Testis (tissue), 5 donors: ENCODE data around the genes LTO1 and ANO1.

GRCh38 chr11:69061416-69061680 is 12.6 kb downstream of the TPCN2 start:
- PRO-cap, 3 experiments: no peak in any of the 3 experiments
- RAMPAGE, long total RNA, 2 experiments: no peak in any of the 2 experiments
- RRBS: no CpG with 5 or more reads among the region's 8 CpGs

DNA sequence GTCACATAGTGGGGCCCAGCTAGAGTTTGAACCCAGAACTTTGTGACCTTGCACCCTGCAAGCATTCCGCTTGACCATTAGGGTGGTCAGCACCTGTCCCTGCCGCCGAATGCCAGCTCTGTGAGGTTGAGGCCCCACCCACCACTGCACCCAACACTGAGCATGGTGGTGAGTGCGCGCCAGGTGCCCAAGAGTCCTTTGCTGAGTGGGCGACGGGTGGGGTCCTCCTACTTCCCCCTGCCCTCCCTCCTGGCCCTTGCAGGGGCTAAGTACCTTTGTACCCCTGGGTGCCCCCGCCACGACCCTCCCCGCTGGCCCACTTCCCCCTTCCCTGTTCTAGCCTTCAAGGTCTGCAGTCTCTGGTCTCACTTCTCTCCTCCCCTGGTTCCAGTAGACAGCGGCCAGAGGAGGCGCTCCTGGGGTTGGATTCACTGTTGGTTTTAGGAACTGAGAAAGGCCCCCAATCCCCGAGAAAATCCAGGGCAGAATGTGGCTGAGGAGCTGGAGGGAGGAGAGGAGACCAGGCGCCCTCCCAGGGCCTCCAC is 32.2 kb upstream of the SMIM38 start:
- PRO-cap, 3 experiments: no peak in any of the 3 experiments
- RAMPAGE, long total RNA, 2 experiments: no peak in any of the 2 experiments
- RRBS: no CpG with 5 or more reads among the region's 14 CpGs

- PRO-cap, 3 experiments: no peak in any of the 3 experiments
- RAMPAGE, long total RNA, 2 experiments: no peak in any of the 2 experiments
- RRBS: 23% methylated on average over 2 of the region's 12 CpGs
These were observed 59.9 kb upstream of the MYEOV start for GRCh38 chr11:69234032-69234382.

- PRO-cap, 3 experiments: no peak in any of the 3 experiments
- RAMPAGE, long total RNA, 2 experiments: no peak in any of the 2 experiments
- RRBS: 95% methylated on average over 9 of the region's 34 CpGs
These were observed 1.5 kb downstream of the MYEOV start for GRCh38 chr11:69295144-69296067.

- PRO-cap, 3 experiments: no peak in any of the 3 experiments
- RAMPAGE, long total RNA, 2 experiments: no peak in any of the 2 experiments
- RRBS: no CpG with 5 or more reads among the region's 20 CpGs
These were observed 3.3 kb downstream of the MYEOV start for GRCh38 chr11:69297028-69297924.

GRCh38 chr11:69396071-69396550 is 102.2 kb downstream of the MYEOV start:
- PRO-cap, 3 experiments: no peak in any of the 3 experiments
- RAMPAGE, long total RNA, 2 experiments: no peak in any of the 2 experiments
- RRBS: no CpG with 5 or more reads among the region's 8 CpGs

DNA sequence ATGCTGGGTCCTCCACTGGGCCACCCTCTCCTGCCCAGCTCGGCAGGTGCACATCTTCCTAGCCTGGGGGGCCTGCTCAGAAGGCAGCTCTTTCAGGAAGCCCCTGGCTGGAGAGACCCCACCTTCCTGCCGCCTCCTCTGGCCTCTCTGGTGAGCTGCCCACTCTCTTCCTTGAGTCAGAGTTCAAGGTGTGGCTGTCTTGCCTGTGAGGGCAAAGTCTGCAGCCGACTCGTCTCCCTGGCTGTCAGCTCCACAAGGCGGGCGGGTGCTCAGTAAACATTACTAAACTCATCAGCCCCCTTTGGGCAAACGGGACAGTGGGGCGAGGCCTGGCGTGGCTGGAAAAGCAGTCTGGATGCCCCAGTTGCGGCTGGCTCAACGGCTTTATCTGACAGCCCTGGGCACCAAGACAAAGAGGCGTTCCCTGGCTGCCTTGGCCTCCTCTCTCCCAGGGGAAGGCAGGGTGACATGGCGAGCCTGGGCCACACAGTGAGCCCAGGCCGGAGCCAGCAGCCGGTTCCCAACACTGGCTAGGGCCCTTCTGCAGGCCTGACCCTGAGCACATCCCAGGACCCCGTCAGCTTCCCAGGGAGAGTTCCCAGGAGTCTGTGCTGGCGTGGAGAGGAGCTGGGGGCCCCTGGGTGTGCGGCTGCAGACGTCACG is 161.1 kb upstream of the CCND1 start:
- PRO-cap, 3 experiments: no peak in any of the 3 experiments
- RAMPAGE, long total RNA, 2 experiments: no peak in any of the 2 experiments
- RRBS: no CpG with 5 or more reads among the region's 20 CpGs

- PRO-cap, 3 experiments: no peak in any of the 3 experiments
- RAMPAGE, long total RNA, 2 experiments: no peak in any of the 2 experiments
- RRBS: no CpG with 5 or more reads among the region's 6 CpGs
These were observed 157.6 kb upstream of the CCND1 start for GRCh38 chr11:69483406-69483765.

DNA sequence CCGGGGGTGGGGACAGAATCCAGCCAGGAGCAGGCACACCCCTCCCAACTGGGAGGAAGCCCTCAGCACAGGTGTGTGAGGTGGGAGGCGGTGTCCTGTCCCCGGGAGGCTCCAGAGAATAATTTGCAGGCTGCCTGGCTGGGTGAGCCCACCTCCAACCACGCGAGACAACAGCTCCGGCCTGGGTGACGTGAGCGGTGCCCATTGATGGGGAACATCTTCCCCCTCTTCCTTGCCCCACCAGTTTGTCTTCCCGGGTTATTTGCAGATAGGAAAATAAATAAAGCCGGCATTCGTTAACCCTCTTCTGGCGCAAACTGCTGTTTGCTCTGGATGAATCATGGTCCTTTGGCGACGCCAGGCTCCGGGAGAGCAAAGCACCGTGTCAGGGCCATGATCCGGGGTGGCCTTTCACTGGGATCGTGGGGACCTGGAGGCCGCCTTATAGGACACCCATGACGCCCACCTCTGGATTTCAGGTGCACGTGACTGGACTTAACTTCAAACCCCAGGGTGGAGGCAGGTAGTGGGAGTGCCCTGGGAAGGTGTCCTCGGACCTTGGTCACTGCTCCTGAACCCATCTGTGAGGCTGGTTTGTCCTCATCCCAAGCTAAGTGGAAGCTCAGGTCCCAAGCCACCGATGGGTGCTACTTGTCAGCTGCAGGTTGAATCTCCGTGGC is 13.9 kb downstream of the CCND1 start:
- PRO-cap, 3 experiments: no peak in any of the 3 experiments
- RAMPAGE, long total RNA, 2 experiments: no peak in any of the 2 experiments
- RRBS: 83% methylated on average over 15 of the region's 24 CpGs

DNA sequence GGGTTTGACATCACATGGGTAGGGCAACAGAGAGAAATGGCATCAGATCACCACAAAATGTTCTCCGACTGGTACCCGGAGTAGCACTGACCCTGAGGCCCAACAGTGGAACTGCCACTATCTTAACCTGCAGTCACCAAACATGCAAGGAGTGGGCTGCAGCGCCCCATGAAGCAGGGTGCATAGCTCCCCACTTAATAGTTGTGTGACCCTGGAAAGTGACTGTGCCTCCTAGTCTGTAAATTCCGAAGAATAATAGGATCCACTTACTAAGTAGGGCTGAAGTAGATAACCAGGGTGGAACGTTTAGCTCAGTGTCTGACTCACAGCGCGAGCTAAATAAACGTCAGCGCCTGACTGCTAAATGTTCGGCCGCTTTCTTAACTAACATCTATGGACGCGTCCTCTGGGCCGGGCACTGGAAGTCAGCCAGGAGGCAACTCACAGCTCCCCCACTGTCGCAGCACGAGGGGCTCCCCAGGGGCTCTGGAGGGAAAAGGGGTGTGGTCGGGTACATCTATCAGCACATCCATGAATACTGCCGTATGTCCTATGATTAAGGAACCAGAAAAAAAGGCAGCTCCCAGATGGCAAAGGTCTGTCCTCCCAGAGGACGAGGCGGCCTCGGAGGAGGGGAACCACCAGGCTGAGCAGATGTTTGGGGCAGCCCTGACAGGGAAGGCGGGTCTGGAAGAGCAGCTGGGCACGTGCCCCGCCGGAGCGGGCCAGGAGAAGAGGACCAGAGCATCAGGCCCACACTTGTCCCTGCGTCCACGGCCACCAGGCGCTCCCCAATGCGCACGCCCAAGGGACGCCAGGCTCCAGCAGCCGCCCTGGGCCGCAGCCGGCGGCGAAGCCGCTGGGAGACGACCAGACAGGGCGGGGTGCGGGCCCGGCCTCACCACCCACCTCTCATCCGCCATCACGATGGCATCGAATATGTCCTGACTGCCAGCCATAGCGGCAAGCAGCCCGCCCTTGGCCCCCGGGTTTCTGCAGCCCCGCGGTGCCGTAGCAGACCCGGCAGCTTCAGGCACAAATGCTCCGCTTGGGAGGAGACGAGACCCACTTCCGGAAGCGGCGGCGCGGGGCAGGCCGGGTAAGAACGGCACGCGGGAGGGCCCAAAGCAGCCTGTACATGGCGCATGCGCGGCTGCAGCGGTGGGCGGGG is at the start of gene LTO1:
Gene LTO1 (minus strand): TSS at position 1,073 of the 1,171 bp plus-strand sequence.
- PRO-cap, 3 experiments: peak in 3 of 3 experiments; most common minus-strand start position 1,031 of the sequence (in 3)
- RAMPAGE, long total RNA, 2 experiments: start-site peak on the minus strand in 2 of 2 experiments, centred at position 1,055 of the sequence, 265 to 275 reads per replicate
- RRBS: 2% methylated on average over 26 of the region's 68 CpGs

GRCh38 chr11:69712089-69712792 is 8.4 kb upstream of the FGF19 start:
- PRO-cap, 3 experiments: no peak in any of the 3 experiments
- RAMPAGE, long total RNA, 2 experiments: no peak in any of the 2 experiments
- RRBS: no CpG with 5 or more reads among the region's 24 CpGs

DNA sequence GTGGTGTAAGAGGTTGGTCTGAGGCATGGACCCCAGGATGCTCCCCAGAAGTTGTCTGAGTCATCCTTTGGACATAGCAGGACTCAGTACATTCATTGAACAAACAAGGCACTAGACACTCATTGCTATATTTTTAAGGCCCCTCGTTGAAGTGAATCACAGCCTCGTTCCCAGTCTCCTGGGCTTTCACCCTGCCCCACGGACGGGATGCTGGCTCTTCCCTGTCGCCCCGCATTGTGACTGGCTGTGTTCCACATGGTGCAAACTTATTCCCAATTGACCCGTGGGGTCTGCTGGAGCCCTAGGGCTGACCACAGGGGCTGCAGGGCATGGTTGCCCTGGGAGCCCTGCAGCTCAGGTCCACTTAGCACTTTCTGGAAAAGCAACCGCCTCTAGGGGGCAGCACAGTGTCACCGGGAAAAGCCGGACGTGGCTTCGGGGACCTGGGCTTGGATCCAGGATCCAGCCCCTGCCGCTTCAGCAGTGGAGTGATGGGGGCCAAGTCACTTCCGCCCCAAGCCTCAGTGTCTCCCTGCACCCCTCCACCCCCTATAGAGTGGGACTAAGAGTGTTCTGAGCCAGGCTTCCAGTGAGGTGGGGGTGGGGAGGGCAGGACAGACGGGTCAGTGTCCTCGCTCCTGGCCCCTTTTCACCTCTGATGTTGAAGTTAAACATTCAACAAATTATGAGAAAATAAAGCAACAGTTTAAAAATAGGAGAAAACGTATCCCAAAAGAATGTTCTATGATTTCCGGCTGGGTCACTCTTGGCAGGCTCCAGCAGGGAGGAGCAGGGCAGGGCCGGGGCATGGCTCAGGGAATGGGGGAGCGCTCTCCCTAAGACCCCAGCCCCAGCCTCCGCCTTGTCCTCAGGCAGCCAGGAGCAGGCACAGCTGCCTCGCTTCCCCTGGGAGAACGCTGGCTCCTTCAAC is 96.3 kb upstream of the FGF3 start:
- PRO-cap, 3 experiments: no peak in any of the 3 experiments
- RAMPAGE, long total RNA, 2 experiments: no peak in any of the 2 experiments
- RRBS: no CpG with 5 or more reads among the region's 23 CpGs

DNA sequence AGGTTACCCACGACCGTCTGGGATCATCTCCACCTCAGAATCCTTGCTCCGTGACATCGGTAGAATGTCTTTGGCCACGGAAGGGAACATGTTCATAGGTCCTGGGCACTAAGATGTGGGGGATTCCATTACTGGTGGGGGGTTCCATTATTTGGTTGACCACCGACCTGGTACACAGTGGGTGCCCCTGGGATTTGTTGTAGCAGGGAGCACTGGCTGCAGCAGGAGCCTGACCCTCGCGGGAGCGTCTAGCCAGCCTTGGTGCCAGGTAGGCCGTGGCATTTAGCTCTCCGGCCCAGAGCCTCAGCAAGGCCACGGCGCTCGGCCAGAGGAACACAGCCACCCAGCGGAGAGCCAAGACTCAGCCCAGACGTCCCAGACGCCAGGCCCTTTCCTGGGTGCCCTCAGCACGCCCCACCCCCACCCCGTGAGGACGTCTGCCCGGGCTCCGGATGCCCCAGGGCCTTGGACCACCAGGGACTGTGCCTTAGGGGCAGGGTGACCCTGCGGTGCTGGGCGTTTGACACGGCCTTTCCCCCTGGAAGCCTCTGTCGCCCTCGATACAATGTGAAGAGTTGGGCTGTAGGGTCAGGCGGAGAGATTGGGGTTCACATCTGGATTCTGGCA is 99.0 kb upstream of the FGF3 start:
- PRO-cap, 3 experiments: no peak in any of the 3 experiments
- RAMPAGE, long total RNA, 2 experiments: no peak in any of the 2 experiments
- RRBS: no CpG with 5 or more reads among the region's 28 CpGs

DNA sequence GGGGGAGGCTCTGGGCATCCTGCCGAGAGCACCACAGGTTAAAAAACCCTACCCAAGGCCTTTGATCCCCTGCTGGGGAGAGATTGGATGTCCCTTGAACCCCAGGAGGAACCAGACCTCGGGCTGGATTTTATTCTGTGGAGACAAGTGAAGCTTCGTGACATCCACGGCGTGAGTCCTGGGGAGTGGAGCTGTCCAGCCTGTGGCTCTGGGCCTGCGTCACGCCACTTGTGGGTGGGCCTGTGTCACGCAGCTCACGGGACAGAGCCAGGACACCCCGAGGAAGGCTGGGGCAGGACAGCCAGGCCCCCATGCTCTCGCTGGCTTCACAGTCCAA is 102.3 kb upstream of the FGF3 start:
- PRO-cap, 3 experiments: no peak in any of the 3 experiments
- RAMPAGE, long total RNA, 2 experiments: no peak in any of the 2 experiments
- RRBS: no CpG with 5 or more reads among the region's 11 CpGs

GRCh38 chr11:69949306-69949812 is 128.8 kb upstream of the ANO1 start:
- PRO-cap, 3 experiments: no peak in any of the 3 experiments
- RAMPAGE, long total RNA, 2 experiments: no peak in any of the 2 experiments
- RRBS: 85% methylated on average over 3 of the region's 6 CpGs

DNA sequence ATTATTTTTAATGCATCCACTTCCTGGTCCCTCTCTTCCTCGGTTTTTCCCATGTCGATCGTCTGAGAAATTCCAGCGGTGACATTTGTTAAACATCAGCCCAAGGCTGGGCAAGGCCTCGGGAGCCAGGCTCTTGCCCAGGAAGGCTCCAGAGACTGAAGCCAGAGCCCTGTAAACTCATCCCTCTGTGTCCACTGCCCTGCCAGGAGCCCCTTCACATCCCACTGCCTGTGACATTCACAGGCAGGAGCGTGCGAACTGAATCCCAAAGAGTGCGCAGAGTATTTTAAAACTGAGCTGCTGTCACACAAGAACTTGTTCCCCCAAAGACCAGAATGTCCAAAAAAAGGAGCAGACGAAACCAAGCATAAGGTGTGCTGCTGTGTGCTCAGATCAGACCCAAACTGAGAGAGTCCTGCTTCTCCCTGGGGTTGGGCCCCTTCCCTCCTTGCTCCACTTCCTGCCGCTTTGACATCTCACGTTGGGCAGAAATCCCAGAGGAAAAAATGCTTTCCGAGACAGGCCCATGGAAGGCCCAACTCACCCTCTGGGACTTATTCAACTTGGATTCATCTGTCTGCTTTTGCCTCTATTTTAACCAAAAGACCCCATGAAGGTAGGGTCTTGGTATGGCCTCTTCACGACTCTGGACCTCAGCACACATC is 56.4 kb upstream of the ANO1 start:
- PRO-cap, 3 experiments: no peak in any of the 3 experiments
- RAMPAGE, long total RNA, 2 experiments: no peak in any of the 2 experiments
- RRBS: no CpG with 5 or more reads among the region's 13 CpGs

DNA sequence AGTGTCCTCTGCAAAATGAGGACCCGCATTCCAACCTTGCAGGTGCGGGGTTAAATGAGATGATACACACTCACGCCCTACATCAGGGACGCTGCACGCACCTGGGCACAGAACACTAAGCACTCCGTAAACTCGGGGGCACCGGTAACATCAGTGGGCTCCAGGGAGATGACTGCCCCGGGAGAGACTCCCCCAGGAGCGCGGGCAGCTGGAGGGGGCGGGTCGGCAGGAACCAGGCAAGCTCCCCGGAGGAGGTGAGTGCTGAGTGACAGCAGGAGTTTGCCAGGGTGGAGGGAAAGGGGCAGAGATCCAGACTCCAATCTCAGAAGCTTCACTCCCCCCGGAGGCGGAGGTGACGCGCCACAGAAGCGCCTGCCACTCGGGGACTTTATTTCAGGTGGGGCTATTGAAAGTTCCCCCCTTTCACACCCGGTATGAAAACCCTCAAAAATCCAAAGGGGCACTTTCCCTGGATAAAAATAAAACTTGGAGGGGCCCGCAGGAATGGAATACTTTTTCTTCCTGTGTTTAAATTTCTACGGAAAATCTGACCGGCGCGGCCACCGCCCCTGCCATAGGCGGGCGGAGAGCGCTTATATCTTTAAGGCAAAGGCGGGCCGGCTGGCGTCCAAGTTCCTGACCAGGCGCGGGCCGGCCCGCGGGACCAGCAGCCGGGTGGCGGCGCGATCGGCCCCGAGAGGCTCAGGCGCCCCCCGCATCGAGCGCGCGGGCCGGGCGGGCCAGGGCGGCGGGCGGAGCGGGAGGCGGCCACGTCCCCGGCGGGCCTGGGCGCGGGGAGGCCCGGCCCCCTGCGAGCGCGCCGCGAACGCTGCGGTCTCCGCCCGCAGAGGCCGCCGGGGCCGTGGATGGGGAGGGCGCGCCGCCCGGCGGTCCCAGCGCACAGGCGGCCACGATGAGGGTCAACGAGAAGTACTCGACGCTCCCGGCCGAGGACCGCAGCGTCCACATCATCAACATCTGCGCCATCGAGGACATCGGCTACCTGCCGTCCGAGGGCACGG is at the start of gene ANO1:
Gene ANO1 (plus strand): TSS at position 624 of the 1,022 bp plus-strand sequence.
- PRO-cap, 3 experiments: peak in 3 of 3 experiments; most common plus-strand start position 854 of the sequence (in 2); most common minus-strand start position 704 of the sequence (in 1)
- RAMPAGE, long total RNA, 2 experiments: start-site peak on the plus strand in 1 of 2 experiments, centred at position 858 of the sequence, 23 reads per replicate
- RRBS: 2% methylated on average over 60 of the region's 96 CpGs

DNA sequence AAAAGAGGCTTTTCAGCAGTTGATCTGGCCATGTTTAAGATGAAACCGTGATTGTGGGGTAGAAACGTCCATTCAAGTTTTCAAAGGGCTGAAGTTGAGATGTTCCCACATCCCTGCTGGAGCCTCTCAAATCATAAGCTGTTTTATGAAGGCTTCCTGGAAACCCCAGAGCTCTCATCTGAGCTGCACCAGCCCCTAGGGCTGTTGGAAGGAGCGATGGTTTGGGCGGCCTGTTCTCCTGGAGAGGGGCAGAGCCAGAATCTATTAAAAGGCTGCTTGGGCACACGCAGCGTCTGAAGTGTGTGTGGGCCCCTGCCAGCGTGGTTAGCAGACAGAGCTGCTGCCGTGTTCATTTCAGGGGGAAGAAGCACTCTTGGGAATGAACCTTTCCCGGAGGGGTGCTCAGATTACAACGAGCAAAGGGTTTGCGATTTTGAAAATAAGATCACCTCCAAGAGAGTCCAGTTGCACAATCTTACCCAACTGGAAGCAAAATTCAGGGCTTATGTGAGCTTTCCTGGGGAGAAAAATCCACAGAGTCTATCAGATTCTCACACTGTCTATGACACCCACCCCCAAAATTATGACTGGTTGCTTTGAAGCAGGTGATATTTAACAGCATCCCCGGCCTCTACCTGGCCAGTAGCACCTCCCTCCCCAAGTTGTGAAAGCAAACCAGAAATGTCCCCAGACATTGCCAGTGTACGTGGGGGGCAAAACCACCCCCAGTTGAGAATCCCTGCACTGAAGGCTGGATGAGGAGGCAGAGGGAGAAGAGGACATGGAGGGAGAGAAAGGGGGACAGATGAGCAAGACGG is 12.9 kb downstream of the ANO1 start:
- PRO-cap, 3 experiments: no peak in any of the 3 experiments
- RAMPAGE, long total RNA, 2 experiments: no peak in any of the 2 experiments
- RRBS: no CpG with 5 or more reads among the region's 14 CpGs

DNA sequence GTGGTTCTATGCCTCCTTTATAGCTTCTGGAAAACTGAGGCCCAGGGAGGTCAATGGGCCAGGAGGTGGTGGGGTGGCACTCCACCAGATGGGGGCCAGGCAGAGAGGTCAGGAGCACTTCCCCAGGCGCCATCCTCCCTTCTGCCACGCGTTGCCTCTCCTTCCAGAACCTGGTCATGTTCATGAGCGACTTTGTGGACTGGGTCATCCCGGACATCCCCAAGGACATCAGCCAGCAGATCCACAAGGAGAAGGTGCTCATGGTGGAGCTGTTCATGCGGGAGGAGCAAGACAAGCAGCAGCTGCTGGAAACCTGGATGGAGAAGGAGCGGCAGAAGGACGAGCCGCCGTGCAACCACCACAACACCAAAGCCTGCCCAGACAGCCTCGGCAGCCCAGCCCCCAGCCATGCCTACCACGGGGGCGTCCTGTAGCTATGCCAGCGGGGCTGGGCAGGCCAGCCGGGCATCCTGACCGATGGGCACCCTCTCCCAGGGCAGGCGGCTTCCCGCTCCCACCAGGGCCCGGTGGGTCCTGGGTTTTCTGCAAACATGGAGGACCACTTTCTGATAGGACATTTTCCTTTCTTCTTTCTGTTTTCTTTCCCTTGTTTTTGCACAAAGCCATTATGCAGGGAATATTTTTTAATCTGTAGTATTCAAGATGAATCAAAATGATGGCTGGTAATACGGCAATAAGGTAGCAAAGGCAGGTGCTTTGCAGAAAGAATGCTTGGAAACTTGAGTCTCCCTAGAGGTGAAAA is 15.3 kb upstream of the FADD start:
- PRO-cap, 3 experiments: no peak in any of the 3 experiments
- RAMPAGE, long total RNA, 2 experiments: no peak in any of the 2 experiments
- RRBS: 92% methylated on average over 5 of the region's 20 CpGs

DNA sequence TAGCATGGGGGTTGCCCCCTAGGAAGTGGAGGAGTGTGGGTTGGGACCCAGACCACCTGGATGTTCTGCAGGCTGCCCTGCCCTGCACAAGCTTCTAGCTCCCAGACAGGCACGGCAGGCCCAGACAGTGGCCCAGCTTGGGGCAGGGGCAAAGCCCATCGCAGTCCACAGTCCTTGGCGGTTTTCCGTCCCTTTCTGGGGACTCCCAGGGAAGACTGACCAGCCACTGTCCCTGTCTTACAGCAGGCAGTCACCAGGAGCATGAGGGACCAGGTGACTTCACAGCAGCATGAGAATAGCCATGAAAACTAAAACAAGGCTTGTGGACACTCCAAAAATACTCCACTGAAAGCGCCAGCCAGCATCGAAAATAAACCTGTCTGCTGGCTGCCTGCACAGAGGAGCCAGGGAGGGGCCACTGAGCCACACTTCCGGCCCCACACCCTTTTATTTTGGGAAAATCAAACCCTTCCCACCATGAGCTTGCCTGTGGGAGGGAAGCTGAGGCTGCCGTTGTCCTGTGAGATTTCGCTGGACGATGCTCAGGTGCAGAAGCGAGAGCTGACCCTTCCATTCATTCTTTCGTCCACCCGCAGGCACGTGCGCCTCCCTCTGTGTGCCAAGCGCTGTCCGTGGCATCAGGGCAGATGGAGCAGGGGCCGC is 27.9 kb downstream of the FADD start:
- PRO-cap, 3 experiments: no peak in any of the 3 experiments
- RAMPAGE, long total RNA, 2 experiments: no peak in any of the 2 experiments
- RRBS: no CpG with 5 or more reads among the region's 18 CpGs